ENCODE measurements around a stretch of chr2.

DNA sequence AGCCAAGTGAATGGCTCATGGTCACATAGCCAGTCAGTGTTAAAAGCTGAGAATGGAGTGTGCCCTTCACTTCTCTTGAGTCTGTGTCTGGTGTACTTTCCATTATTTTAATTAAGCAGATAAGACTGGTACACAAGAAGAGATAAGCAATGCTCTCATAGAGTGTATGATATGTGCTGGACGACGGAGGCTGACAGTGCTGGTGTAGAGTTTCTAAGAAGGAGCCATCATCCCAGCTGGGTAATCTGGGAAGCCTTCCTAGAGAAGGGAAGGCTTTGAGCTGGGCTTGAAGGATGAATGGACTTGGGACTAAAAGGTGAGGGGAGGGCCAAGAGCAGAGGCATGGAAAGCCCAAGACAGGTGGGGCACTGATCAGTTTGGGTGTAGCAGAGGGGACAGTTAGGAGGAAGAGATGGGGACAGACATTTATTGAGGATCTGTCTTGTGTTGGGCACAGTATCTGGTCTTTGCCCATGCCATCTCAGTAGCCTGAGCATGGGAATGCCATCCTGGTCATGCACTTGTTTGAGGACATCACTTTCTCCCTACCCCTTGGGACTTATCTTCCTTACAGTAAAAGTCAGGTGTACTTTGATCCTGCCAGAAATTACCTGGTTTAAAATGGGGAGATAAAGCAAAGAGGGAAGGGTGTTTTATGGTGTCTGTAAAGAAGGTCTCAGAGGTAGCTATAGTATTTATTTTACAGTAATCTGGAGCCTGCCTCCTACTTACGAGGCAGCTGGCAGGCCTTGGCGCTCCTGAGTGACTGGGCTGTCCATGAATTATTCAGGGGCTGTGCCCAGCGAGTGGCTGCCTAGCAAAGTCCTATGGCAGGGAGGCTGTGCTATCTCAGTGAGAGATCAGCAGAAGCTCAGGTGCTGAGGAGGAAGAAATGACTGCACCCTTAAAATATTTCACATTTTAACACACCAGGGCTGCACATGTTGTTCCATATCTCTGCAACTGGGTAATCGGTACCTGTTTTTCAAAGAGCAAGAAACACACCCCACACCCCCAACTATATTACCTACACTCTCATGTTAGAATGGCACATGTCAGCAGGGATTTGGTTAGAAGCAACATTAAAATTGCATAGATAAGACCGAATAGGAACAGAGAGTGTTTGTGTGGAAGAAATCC lies 93.7 kb downstream of the SPTBN1 start:
- RRBS, result no CpG with 5 or more reads among the region's 7 CpGs

GRCh38 chr2:54558934-54559357 lies 102.8 kb downstream of the SPTBN1 start:
- RRBS, result no CpG with 5 or more reads among the region's 8 CpGs

DNA sequence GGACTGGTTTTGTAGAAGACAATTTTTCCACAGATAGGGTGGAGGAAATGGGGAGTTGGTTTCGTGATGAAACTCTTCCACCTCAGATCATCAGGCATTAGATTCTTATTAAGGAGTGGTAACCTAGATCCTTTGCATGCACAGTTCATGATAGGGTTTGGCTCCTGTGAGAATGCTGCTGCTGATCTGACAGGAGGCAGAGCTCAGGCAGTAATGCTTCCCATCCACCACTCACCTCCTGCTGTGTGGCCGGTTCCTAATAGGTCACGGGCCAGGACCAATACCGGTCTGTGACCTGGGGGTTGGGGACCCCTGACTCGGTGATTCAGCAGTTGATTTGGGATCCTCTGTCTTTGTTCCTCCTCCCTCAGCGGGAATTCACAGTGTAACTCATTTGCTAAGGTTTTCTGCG lies 117.1 kb downstream of the SPTBN1 start:
- RRBS, result no CpG with 5 or more reads among the region's 7 CpGs

GRCh38 chr2:54601106-54601910 lies 122.2 kb upstream of the EML6 start:
- RRBS, result no CpG with 5 or more reads among the region's 3 CpGs

GRCh38 chr2:54606562-54606947 lies 116.9 kb upstream of the EML6 start:
- RRBS, result no CpG with 5 or more reads among the region's 10 CpGs

GRCh38 chr2:54627882-54628486 lies 95.5 kb upstream of the EML6 start:
- RRBS, result no CpG with 5 or more reads among the region's 8 CpGs

DNA sequence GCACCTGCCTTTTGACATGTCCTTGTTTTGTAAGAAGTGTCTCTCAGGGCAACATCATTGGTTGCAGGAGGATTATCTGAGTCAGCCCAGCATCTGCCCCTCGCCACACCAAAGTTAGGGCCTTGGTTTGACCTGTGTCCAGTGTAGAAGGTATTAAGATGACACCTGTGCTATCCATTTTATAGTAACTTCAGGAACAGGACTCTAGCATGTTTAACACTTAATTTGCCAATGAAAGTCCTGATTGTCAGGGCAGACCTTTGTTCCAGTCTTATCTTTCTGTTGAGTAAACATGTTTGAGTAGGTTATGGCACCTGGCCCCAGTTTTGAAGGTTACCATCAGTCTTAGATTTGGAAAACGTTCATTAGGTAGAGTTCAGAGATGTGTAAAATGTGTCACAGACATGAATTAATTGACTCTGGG lies 93.3 kb upstream of the EML6 start:
- RRBS, result no CpG with 5 or more reads among the region's 2 CpGs

GRCh38 chr2:54641855-54642546 lies 81.5 kb upstream of the EML6 start:
- RRBS, result no CpG with 5 or more reads among the region's 9 CpGs

GRCh38 chr2:54945229-54945772 lies 105.0 kb downstream of the RTN4 start:
- RRBS, result no CpG with 5 or more reads among the region's 4 CpGs

DNA sequence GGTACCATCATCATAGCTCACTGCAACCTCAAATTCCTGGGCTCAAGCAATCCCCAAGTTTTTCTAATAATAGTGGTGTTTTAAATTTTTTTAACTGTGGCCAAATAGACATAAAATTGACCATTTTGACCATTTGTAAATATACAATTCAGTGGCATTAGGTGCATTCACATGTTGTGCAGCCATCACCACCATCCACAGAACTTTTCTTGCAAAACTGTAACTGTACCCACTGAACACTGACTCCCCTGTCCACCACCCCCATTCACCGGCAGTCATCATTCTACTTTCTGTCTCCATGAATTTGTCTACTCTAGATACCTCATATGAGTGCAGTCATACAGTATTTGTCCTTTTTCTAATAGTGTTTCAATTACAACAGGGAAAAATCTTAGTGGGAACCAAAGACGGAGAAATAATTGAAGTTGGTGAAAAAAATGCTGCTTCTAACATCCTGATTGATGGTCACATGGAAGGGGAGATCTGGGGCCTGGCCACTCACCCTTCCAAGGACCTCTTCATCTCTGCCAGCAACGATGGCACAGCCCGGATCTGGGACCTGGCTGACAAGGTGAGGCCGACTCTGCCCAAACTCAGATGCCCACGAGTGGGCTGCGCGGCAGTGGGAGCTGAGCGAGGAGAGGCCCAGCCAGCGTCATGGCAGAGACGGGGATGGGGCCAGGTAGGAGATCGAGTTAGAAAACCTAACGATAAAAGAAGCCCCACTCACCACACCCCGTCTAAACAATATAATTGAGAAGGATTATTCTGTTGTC lies 87.9 kb downstream of the RTN4 start:
- RRBS, result no CpG with 5 or more reads among the region's 14 CpGs

- RRBS, result no CpG with 5 or more reads among the region's 3 CpGs
Measured at GRCh38 chr2:54971802-54972172, 78.5 kb downstream of the RTN4 start.

- RRBS, result no CpG with 5 or more reads among the region's 23 CpGs
Measured at GRCh38 chr2:55061657-55062261, 11.5 kb upstream of the RTN4 start.

GRCh38 chr2:55102142-55102751 lies 52.0 kb upstream of the RTN4 start:
- RRBS, result no CpG with 5 or more reads among the region's 4 CpGs

GRCh38 chr2:55235895-55236313 lies 3.4 kb downstream of the RPS27A start:
- RRBS, result no CpG with 5 or more reads among the region's 1 CpG

DNA sequence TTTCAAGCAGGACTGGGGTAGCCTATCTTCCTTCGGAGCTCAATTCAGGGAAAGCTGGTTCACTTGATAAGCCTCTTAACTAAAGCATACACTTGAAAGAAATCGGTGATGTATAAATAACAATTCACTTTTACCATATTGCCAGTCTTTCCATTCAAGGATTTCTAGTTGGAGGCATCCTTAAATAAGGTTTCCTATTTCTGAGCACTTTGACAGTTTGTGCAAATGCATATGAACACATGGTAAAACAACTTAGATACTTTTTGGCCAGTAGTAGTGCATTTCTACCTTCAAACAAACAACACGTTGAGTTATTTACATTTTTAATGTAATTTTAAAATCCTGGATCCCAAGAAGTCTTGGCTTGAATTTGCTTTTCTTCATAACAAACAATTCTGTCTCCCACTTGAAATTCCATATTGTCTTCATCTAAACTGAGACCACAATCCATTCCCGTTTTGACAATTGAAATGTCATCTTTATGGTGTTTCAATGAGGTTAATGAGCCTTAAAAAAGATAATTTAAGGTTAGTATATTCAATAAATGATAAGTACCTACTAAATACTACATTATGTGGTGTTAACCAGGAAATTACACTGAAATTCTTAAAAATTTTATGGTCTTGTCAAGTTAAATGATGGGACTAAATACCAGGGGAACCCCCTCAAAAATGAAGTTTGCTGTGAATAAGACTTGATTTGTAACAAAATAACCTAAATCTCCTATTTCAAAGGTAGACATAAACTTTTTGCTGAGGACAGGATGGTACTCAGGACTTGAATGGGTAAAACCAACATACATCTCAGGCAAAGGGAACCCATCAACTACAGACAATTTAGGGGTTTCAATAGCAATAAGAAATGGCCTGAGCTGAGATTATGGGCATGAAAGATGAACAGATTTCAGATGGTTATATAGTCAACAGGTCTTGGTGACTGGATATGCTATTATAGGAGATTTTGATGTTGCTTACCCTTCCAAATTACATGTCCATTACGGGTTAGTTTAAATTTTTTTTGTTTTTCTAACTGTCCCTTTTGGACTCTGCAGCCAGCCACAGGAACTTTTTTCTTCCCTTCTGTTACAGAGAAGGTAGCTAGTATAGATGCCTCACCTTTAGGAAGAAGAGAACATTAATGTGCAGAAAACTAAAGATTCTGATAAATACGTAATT lies 4.2 kb downstream of the RPS27A start:
- RRBS, result no CpG with 5 or more reads among the region's 6 CpGs

- RRBS, result no CpG with 5 or more reads among the region's 52 CpGs
Measured at GRCh38 chr2:55616329-55617414, 750 bp downstream of the PPP4R3B start.

DNA sequence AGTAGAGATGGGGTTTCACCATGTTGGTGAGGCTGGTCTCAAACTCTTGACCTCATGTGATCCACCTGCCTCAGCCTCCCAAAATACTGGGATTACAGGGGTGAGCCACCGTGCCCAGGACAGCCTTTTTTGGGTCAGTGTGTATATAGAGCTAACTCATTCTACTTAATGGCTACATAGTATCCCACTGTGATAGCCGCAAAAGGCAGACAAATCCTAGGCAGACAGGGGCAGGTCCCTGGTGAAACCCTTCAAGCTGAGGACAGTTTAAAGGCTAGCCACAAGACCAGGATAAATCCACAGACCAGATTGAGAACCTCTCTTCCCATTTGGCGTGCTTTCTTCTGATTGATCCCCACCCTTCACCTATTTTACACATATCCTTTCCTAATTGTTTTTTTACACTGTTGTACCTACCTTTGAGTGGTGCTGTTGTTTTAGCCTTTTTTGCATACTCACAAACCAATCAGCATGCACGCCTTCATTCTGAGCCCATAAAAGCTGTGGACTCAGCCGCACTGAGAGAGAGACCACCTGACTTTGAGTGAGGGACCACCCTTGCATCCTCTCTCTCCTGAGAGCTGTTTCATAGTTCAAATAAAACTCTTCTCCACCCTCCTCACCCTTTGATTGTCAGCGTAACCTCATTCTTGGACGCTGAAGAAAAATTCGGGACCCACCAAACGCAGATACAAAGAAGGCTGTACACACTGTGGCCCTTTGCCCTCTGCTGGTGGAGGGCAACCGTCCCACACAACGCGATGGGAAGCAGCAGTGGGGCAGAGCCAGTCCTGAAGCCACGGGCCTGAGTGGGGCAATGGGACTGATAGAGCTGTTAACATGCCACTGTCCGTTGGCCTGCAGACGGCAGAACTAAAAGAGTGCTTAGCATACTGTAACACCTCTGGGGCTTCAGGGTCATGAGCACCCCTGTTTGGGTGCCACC lies 3.8 kb upstream of the PPP4R3B start:
- RRBS, result no CpG with 5 or more reads among the region's 15 CpGs

DNA sequence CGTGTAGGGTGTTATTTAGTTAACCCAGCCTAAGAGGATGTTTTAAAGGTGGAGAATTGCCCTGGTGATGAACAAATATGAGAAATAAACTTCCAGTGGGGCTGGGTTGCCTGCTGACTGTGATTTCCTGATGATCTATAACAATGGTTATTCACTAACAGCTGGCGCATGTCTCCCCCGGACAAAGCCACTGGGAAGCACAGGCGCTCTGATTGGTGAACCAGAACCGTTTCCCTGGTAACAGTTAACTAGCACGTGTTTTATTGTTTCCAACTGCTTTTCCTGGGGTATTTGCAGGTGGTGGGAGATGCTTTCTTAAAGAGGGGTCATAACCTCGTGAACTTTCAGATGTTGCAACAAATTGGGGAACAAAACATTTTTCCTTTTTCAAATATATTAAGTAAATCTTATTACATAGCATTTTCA lies 85.5 kb upstream of the EFEMP1 start:
- RRBS, result no CpG with 5 or more reads among the region's 7 CpGs

GRCh38 chr2:56185619-56186172 lies 1.9 kb downstream of the CCDC85A start:
- RRBS, result 9% methylated on average over 3 of the region's 14 CpGs

Measured in HTR-8/SVneo (cell line).